Left lung (tissue), 1 donor: ENCODE results near the genes POU6F1, GALNT6 and ANKRD33.

DNA sequence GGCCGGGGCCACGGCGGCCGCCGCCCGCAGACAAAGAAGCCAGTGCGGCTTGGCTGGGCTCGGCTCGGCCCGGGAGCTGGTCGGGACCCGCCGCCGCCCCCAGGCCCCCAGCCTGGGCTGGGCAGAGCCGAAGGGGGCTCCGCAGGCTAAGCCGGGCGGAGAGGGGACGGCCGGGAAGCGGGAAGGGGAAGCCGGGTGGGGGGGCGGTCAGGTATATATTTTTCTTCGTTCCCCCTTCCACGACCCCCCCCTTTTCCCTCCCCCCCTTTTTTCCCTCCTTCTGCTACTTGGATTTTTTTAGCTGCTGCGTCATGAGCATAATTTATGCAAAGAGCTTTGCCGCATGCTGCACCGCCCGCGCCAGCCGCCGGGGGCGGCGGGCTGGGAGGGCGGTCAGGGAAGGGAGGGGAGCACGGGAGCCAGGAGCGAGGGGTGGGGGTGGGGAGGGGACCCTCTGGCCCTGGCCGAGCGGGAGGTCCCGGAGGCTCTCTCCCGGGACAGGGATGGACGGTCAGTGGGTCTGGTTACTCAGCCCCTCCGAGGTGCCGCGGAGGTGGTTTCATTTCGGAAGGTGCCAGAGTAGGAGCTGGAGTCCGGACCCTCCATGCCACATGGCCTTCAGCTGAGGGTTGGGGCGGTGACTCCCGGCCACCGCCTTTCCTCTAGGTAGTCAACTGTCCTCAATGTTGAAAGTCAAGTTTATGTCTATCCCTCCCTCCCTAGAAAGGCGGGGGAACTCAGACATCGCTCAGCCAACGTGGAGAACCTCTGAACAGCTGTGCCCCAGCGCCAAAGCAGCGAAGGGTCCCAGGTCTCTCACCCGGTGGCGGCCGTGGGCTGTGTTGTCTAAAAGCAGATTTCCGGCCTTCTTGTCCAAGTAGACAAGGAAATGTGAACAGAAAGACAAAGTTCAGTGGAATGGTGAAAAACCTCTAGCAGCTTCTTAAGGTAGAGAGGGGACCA lies at the start of gene POU6F1:
POU6F1 (minus strand) TSS at position 328 of the 963 bp plus-strand sequence.
- PRO-cap, result bidirectional peak, plus-strand start at position 349 of the sequence, minus-strand start at position 119 of the sequence; bidirectional peak, plus-strand start at position 751 of the sequence, minus-strand start at position 676 of the sequence

- PRO-cap, result no peak
These were observed 7.2 kb upstream of the CELA1 start for GRCh38 chr12:51353487-51354301.

DNA sequence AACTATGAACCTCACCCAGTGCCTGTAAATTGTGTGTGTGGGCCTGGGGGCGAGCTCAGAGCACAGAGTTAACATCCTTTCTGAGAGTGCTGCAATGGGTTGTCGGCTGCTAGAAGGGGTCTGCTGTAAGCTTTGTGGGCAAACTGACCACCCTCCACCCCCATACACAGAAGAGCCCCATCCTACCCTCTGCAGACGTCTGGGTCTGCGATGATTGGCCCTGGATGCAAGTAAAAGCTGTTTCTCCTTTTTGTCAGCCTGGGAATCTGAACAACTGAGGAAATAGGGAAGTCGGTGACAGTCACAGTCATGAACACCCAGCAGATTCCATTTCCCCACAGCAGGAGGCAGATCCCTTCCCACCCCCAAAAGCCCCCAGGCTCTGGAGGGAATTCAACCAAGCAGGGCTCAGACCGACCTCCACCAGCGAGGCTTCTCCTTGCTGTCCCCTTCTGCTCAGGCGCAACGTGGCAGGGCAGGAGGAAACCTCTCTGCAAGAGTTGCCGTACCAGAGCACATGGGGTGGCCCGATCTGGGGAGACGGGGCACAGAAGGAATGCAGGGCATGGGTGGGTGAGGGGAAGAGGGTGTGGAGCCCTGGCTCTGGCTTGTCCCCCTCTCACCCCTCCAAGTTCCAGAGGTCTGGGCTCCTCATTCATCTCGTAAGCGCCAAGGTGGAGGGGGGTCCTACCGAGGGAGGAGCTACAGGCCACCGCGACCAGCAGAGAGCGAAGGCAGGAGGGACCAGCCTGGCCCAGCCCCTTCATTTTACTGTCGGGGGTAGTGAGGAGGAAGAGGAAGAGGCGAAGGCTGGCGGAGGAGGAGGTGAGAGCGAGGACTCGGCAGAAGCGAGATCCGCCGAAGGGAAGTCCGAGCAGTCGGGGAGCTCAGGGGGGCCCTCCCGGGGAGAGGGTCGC lies at the start of gene GALNT6:
GALNT6 (minus strand) TSS at position 743 of the 917 bp plus-strand sequence.
- PRO-cap, result bidirectional peak, plus-strand start at position 289 of the sequence, minus-strand start at position 265 of the sequence; bidirectional peak, plus-strand start at position 798 of the sequence, minus-strand start at position 773 of the sequence

- PRO-cap, result no peak
These were observed 40.3 kb upstream of the SCN8A start for GRCh38 chr12:51550839-51551069.

DNA sequence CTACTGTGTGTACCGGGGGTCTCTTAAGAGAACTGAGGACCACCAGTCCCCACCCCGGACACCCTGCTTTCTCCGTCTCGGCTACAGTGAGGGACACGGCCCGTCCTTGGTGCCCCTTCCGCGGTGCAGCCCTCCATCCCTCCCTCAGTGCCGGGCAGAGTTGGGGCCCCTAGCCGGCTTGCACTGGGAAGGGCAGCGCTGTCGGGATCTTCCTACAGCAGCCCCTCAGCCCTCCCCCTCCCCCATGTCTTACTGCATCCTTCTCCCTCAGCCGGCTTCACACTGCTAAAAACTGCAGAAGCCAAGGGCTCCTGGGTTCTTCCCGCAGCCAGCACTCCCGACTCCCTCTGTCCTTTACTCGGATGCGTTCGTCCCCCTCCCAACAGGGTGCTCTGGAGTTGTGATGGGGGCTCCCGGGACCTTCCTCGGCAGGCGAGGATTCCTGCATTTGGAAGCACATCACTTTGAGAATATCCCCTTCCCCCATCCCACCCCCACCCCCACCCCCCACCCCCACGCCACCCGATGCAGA lies 592 bp downstream of the SCN8A start:
- PRO-cap, result no peak

GRCh38 chr12:51855640-51856556 lies 7.4 kb upstream of the FIGNL2 start:
- PRO-cap, result no peak

GRCh38 chr12:51887737-51888495 lies at the start of gene ANKRD33:
TSS of gene ANKRD33 (plus strand) at chr12:51888103.
- PRO-cap, result no peak

DNA sequence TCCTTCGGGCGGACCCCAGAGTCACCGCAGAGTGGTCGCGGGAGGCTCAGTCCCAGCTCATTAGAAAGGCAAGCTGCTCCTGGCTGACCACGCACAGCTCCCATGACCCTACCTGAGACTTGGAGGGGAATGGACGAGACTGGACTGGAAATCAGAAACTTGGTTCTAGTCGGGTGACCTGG lies 347 bp downstream of the ACVRL1 start:
- PRO-cap, result no peak

DNA sequence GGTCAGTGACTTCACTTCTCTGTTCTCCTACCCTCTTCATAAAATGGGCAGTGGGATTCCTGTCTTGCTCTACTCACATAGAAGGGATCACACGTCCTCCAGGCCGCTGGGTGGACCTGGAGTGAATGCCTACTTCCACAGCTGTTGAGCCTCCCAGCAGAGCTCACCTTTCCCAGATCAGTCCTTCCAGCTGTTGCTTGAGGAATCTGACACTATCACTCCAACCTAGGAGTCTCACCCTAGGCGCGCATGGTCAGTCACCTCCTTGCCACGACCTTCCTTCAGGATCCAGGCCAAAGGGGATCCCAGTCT lies 594 bp downstream of the ACVRL1 start:
- PRO-cap, result no peak

- PRO-cap, result no peak
These were observed 15.9 kb downstream of the TAMALIN start for GRCh38 chr12:52022706-52022997.

DNA sequence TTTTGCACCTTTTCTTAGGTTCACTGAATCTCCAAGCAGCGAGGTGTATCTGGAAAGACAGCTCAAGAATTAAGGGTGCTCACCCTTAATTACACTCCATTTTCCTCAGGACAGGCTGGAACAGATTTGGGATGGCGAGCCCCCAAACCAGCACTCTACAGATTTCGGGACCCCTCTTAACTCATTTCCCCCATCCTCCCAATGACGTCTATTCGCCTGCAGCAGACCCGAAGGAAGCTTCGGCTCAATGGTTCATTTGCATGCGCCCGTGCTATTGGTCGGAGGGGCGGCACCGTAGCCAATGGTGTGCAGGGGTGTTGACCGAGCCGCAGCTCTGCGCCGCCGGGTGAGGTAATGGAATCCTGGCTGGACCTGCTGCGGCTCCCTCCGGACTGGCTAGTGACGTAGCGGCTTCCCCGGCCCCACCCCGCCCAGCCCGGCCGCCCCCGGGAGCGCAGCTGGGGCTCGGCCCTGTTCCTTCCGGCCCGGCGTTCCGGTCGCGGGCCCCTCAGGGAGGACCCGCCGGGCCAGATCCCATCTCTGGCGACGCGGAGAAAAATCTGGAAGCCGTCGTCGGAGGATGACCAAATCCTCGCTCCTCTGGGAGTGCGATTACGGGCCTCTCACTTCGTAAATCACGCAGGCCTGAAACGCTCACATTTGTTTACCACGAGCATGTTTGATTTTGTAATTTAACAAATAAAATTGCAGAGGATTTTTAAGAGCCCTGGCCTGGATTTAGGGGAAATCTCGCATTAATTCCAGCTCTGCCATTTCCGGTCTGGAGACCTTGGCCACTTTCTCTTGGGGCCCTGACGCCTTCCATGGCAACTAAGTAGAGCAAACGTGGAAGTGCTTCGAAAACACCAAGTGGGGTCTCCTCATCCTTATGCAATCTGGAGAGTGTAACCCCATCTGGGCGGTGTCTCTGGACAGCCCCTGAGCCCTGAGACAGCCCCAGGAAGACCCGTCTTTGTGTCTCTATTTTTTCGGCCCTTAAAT lies 18.2 kb upstream of the NR4A1 start:
- PRO-cap, result bidirectional peak, plus-strand start at position 491 of the sequence, minus-strand start at position 203 of the sequence

DNA sequence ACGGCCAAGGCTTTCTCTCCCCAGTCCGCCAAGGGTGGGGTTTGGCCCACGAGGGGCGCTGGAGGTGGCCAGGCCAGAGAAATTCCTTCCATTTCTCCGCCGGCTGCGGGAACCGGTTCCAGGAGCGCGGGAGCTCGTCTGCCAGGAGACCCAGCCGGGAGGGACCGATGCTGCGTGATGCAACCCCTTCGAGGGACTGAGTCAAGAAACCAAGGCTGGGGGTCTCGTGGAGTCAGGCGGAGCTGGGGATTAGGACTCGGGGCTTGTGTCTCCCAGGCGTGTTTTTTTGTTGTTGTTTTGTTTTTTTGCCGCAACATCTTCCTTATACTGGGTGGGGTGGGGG lies 13.6 kb upstream of the NR4A1 start:
- PRO-cap, result no peak

DNA sequence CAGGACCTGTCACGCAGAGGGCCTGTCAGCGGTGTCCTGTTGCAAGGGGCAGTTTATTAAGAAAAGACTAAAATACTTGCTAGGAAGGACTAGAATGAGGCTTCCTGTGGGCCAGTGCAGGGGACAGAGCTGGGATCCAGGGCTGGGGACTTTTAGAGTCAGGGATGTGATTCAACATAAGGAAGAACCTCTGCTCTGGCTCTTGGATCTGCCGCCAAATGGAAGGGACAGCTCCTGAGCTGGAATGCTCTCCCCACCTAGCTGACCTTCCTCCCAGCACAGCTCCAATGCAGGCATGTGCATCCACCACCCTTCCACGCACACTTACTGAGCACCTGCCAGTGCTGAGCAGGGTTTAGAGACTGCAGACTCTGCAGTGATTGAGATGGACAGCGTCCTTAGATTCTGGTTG lies 11.9 kb upstream of the NR4A1 start:
- PRO-cap, result no peak

- PRO-cap, result no peak
These were observed 6.8 kb downstream of the NR4A1 start for GRCh38 chr12:52058069-52058429.

DNA sequence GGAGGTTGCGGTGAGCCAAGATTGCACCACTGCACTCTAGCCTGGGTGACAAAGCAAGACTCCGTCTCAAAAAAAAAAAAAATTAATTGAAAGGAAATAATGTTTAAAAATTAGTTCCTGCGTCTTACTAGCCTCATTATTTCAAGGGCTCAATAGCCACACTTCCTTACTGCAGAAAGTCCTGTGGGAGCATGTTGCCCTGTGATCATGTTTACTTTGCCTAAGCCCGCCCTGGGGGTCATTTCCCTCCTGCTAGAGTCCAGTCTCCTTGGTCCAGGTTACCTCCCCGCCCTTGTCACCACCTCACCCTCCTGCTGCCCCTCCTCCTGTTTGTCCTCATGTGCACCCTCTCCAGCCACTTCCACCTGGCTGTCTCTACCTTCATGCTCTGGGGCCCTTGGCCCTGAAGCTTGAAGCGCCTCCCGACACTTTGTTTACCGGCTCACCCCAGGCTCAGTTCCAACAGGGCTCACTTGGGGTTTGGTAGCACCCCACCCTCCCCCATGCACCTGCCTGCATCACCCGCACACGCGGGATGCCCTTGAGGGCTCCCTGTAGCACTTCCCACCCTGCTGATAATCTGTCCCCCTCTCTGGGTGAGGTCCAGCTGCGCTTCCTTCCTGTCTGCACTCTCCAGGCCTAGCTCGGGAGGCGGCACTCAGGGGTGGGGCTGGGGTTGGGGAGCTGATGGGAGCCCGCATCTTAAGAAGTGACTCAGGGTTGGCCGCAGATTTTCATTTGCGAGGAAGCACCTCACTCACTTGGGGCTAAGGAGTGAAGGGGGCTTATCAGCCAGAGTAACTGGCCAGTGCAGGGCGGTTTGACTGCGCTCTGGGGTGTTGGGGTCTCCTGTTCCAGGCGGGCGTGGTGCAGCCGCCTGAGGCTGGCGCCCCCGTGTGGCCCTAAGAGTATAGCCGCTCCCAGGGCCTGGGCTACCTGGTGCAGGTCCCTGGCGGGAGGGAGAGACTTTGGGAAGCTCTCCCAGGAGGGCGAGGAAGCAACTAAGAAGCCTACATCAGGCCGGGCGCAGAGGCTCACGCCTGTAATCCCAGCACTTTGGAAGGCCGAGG lies 40.1 kb downstream of the SMIM41 start:
- PRO-cap, result no peak

- PRO-cap, result no peak
These were observed 20.9 kb downstream of the KRT80 start for GRCh38 chr12:52170899-52171371.

DNA sequence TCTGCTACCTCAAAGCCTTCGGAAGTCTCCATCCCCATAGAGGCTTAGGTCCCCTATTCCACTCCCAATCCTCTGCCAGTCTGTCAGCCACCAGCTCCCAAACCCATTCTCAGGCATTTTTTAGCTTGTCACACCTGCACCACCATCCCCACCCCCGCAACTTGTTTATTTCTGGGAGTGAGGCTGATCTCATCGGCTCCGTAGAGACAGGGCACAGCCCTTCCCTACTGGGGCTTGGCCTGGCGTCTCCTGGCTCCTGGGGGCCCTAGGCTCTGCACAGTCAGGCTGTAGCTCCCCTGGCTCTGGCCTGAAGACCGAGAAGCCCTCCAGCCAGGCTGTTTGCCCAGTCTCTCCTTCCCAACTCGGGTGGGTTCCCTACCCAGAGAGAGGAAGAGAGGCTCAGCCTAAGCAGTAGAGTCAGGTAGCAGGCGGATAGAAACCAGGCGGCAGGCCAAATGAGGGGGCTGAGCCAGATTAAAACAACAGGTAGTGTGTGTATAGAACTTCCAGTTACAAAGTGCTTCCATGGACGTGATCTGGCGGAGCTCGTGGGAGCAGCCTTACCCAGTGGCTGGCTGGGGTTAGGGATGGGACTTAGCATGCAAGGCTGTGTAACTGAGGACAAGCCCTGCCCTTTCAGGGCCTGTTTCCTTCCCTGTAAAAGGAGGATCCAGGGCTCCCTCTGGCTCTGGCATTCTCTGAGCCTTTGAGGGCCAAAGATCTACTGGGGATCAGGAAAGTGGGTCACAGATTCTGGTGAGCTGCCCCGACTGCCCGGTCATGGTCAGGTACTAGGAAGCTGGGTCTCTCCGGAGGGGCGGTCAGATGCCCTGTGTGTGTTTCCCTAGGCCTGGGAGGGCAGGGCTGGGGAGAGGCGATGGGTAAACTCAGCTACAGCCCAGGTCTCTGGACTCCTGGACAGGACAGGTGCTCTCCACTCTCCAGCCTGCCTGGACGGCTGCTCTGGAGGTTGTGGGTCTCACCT lies 8.3 kb downstream of the KRT80 start:
- PRO-cap, result no peak

- PRO-cap, result no peak
These were observed 2.1 kb downstream of the KRT80 start for GRCh38 chr12:52189698-52190163.

- PRO-cap, result no peak
These were observed 2.1 kb upstream of the KRT80 start for GRCh38 chr12:52193909-52194412.

DNA sequence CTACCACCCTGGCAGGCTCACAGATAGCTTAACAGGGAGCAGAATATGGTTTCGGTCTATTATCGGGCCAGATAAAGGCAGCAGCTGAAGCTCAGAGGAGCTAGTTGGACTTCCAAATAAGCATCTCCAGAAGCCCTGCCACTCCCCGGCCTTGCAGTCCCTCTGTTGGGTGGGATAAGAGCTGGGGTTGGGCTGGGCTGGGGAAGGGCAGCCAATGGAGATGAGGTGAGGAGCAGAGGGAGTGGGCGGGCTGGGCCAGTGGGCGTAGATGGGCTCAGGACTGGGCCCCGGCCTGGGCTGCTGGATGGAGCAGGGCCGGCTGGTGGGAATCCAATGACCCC lies 8.5 kb upstream of the KRT80 start:
- PRO-cap, result no peak